Pulmonary artery (tissue), 1 donor: ENCODE results near the gene MED24.

- PRO-cap, result no peak
Observed at GRCh38 chr17:39666121-39666918, 1.2 kb downstream of the TCAP start.

GRCh38 chr17:39677472-39678130 lies 9.3 kb downstream of the PNMT start:
- PRO-cap, result no peak

- PRO-cap, result no peak
Observed at GRCh38 chr17:39679954-39680264, 7.9 kb downstream of the PGAP3 start.

DNA sequence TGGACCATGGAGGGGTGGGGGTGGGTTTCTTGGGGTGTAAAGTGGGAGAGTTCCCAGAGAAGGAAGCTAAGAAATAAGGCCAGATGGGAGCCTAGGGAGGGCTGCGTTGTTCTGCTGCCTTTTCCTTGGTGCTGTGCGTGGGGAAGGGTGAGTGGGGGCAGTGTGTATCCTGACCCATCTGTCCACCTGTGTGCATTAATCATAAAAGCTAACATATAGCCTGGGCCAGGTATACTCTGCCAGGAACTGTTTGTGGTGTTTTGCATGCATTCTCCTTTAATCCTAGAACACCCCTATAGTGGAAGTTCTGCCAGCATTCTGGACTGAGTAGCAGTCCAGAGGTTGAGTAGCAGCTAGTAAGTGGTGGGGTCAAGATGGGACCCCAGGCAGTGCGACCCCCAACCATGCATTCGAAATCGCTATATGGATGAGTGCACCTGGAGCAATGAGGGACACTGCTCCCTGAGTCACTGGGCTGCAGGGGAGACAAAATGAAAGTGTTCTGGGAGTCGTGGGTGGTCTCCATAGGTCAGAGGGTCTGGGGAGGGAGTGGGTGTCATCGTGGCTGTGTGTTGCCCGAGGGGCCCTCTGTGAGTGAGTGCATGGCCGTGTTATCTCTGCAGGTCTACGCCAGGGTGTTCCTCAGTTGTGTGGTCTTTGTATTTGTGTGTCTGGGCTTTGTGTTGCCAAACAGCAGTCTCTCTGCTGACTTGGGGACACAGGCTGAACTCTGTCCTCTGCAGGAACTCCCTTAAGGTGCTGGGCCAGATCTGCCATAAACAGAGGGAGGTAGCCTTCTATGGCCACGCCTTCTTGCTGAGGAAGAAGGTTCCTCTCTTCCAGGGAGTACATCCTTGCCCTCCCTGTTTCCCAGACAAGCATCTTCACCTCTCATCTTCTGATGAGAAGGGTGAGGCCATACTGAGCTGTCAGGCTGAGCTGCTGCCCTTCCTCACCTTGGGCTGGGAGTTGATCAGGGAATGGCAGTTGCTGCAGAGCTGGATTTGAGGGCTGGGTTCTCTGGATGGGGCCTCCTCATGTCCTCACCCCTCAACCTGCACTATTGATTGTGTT lies 1.5 kb downstream of the ERBB2 start:
- PRO-cap, result no peak

DNA sequence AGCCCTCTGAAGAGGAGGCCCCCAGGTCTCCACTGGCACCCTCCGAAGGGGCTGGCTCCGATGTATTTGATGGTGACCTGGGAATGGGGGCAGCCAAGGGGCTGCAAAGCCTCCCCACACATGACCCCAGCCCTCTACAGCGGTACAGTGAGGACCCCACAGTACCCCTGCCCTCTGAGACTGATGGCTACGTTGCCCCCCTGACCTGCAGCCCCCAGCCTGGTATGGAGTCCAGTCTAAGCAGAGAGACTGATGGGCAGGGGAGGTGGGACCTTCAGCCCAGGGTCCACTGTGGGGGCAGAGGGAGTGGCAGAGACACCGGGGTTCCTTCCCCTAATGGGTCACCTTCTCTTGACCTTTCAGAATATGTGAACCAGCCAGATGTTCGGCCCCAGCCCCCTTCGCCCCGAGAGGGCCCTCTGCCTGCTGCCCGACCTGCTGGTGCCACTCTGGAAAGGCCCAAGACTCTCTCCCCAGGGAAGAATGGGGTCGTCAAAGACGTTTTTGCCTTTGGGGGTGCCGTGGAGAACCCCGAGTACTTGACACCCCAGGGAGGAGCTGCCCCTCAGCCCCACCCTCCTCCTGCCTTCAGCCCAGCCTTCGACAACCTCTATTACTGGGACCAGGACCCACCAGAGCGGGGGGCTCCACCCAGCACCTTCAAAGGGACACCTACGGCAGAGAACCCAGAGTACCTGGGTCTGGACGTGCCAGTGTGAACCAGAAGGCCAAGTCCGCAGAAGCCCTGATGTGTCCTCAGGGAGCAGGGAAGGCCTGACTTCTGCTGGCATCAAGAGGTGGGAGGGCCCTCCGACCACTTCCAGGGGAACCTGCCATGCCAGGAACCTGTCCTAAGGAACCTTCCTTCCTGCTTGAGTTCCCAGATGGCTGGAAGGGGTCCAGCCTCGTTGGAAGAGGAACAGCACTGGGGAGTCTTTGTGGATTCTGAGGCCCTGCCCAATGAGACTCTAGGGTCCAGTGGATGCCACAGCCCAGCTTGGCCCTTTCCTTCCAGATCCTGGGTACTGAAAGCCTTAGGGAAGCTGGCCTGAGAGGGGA lies 2.7 kb downstream of the MIEN1 start:
- PRO-cap, result no peak

GRCh38 chr17:39753799-39754779 lies 16.4 kb downstream of the GRB7 start:
- PRO-cap, result bidirectional peak, plus-strand start at chr17:39754552, minus-strand start at chr17:39754511

- PRO-cap, result no peak
Observed at GRCh38 chr17:39755143-39755420, 17.3 kb downstream of the GRB7 start.

GRCh38 chr17:39823594-39823793 lies 40.6 kb downstream of the IKZF3 start:
- PRO-cap, result no peak

- PRO-cap, result no peak
Observed at GRCh38 chr17:39981464-39982110, 980 bp downstream of the PSMD3 start.

- PRO-cap, result no peak
Observed at GRCh38 chr17:40025644-40026382, 10.6 kb downstream of the CSF3 start.

DNA sequence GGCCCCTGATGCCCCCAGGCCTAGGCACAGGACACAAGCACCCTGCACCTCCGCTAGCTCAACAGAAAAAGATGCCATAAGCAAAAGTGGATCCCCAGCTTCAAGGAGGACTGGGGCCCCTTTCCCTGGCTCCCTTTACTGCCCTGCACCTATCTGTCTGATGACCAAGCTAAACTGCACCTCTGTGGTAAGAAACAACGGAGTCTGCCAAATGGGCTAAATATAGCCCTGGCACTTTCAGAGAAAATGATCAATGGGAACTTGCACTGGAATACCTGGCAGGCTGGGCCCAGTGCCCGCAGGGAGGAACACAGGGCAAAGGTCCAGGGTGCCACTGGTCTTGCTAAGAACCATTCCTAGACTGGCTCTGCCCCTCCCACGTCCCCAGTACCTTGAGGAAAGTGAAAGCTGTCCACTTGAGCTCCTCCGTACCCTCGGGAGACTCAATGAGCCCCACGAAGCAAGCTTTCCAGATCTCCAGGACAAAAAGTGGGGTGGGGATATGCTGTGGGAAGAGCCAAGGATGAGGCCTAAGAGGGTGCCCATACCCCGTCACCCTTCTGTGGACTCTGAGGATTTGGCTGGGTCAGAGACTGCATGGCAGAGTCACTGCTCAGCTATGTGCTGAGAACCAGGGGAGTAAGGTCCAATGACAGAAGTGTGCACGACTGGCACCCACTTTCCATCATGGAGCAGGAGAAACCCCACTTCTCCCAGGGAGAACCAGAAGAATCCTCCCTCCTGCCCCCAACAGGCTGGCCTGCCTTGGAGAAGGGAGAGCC lies 17.2 kb downstream of the CSF3 start:
- PRO-cap, result no peak

DNA sequence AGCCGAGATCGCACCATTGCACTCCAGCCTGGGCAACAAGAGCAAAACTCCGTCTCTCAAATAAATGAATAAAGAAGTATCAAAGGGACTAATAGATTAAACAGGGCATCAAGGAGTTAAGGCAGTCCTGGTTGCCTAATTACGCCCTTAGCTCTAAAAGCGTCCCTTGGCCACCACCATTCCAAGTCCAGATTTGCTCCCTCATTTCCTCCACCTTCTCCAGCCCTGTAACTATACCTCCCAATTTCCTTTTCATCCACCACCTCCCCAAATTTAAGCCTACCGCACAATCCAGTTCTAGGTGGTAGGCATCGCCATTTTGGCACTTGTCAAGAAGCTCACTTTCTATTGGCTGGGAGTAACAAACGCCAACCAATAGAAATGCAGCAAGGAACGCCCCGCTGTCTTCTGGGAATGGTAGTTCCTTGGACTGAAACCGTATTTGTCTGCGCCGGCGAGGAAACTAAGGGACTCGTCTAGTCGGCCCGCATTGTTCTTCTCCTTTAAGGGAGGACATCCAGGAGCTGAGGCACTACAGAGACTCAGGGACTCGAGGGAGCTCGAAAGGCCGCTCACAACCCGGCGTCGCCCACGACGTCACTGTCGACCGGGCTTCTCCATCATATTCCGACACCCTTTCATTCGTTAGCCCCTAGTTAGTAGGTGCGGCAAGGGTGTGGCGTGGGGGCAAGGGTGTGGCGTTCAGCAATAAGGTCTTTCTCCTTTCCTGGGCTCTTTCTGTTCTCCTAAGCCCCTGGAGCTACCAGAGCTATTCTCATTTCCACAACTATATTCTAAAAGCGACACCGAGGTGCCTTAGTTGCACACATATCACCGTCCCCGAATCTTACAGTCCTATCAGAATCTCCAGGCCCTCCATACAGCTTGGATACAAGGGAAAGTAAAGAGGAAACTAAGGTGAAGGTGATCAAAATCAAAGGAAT lies at the start of gene MED24:
Gene MED24 (minus strand): TSS at position 331 of the 944 bp plus-strand sequence.
- PRO-cap, result bidirectional peak, plus-strand start at position 445 of the sequence, minus-strand start at position 321 of the sequence

DNA sequence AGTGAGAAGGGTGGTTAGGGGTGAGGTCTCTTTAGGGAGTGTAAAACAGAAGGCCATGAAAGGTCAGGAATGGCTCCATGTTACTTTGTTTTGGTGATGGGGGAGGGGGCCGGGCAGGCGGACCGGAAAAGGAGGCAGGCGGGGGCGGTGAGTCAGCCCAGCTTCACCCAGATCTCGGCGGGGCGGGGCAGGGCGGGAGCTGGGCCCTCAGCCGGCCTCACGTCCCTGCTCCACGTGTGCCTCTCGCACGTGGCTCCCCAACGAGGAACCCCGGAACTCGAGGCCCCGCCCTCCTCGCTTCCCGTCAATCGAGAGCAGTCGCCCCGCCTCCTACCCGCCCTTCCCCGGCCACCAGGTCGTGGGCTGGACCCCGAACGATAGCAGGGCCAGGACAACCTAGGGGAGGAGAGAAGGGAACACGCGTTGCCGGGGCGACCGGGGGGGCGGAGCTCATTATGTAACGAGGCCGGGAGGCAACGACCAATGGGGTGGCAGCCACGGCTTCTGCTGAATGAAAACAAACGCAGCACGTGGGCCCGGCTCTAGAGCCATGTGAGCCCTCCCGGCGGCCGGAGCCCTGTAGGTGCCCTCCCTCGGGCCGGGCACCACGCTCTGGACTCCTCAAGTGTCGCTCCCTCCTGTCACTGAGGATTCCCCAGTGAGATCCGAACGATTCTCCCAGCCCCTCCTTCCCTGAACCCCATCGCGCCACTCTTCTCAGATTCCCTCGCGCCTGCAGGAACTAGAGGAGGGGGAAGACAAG lies 1.3 kb downstream of the NR1D1 start:
- PRO-cap, result bidirectional peak, plus-strand start at position 545 of the sequence, minus-strand start at position 303 of the sequence

GRCh38 chr17:40131628-40132337 lies 8.6 kb upstream of the CASC3 start:
- PRO-cap, result no peak

DNA sequence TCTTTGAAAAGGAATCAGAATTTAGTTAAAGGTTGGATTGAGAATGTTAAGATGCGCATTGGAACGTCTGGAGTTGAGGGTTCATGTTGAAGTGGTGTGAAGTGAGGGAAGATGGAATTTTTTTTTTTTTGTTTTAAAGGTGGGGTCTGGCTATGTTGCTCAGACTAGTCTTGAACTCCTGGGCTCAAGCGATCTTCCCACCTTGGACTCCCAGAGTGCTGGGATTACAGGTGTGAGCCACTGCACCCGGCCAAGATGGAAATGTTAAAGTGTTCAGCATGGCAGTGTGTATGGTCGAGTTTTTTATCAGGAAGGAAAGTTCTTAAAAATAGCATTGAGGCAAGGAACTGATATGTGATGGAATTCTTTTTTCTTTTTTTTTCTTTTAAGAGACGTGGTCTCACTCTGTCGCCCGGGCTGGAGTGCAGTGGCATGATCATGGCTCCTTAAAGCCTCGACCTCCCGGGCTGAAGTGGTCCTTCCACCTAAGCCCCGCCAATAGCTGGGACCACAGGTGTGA lies 981 bp downstream of the WIPF2 start:
- PRO-cap, result no peak

- PRO-cap, result no peak
Observed at GRCh38 chr17:40272929-40273658, 14.6 kb upstream of the CDC6 start.

DNA sequence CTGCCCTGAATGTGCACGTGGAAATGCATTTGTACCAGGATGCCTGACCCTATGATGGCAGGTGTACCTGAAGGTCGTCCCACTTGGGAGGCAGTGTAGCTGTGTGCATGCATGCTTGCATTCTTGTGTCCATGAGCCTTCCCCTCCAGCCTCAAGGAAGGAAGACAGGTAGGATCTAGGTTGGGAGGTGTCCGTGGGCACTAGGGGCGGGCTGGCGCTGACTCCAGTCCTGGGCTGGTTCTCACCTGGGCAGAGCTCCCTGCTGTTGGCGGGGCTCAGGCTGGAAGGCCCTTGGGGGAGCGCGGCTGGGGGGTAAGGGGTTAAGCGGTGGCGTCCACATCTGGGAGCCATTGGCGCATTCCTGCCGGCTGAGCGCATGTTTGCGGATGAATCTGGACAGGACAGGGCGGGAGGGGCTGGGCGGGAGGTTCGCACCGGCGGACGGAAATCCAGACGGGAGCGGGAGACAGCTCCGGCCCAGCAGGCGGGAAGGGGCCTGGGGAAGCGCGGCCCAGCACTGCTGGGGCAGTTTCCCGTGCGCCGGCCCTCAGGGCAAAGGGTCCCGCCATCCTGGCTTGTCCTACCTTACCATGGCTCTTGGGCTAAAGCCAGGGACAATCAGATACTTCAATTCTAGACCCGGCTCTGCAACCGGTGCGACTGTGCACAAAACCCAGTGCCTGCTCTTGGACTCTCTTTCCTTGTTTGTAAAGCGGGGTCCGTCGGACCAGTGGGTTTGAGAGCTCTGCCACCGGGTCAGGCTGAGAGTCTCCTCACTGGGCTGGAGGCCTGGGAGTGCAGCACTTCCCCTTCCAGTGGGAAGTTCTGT lies 7.6 kb downstream of the RARA start:
- PRO-cap, result unidirectional peak, plus-strand start at position 452 of the sequence; unidirectional peak, plus-strand start at position 487 of the sequence

DNA sequence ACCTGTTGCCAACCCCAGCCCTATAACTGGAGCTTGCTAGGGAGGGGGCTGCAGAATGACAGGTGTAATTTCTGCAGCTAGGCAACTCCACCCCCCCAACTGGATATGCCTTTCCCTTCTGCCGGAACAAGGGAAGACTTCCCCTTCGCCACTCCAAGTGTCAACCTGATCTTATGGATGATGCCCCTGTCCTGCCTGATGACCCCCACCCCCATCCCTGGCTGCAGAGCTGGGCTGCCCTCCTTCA lies 12.7 kb downstream of the RARA start:
- PRO-cap, result no peak

- PRO-cap, result unidirectional peak, plus-strand start at chr17:40346734
Observed at GRCh38 chr17:40346615-40346884, 18.0 kb downstream of the GJD3 start.

DNA sequence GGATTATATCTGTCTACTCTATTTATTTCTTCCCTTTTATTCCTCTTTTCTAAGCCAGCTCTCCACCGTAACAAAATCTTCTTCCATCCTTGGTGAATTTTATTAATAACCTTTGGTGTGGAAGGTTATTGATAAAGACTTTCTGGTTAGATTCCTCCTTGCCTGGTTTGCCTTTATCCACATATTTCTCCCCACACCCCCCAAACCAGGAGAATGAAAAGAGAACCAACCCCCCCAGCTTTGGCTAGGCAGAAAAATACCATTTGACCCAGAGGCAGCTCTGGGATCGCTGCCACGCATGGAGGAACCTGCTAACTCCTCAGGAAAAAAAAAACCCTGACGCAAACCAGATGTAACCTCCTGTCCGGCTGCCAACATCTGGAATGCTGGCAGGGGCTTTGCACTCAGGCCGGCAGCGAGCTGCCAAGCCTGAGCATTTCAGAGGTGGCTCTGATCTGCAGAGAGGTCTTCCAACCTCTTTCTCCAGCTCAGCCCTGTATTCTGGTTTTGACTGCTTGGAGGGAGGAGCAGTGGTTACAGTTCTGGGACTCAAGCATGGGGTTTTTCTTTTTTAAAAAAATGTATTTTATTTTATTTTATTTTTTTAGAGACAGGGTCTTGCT lies 8.1 kb downstream of the IGFBP4 start:
- PRO-cap, result no peak